ENCODE results near the genes PRR5, PHF21B and FBLN1.

DNA sequence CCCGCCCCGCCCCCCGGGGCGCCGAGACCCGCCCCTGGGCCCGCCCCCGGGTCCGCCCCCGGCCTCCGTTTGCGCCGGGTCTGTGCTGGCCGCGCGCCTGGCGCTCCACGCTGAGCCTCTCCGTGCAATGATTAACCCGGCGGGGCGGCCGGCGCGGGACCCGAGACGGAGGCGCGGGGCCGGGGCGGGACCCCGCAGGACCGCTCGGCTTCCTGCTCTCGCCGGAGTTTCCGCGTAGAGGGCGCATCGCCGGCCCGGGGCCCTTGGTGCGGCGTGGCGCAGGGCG is at the start of gene PRR5:
Gene PRR5 (plus strand): TSS at position 61 of the 286 bp plus-strand sequence.
- PRO-cap, 2 experiments, result no peak in any of the 2 experiments

GRCh38 chr22:45009379-45010285 is at the start of gene PHF21B:
TSS of gene PHF21B (minus strand) at chr22:45010005.
- PRO-cap, 2 experiments, result peak in 2 of 2 experiments; most common plus-strand start chr22:45010127 (in 1); most common minus-strand start chr22:45010052 (in 2)

DNA sequence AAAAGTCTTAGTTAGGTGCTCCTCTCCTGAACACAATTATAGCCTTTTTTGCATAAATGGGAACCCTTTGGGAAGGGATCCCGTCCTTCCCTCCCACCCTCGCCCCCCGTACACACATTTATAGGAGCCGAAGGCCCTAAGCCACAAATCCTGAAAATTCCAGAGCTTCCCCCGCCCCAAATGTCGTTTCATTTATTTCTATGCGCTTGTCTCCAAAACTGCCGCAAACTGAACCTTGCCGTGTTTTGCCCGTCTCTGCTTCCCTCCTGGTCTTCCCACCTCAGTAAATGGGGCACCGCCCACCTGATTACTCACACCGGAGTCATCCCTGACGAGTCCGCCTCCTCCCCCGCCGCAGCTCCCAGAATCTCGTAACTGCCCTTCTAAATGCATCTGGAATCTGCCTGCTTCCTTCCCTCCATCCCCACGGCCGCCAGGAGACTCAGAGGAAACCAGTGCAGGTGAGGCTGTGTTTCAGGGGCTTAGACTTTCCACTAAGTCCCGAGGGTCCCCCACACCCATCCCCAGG is 62.4 kb upstream of the PHF21B start:
- PRO-cap, 2 experiments, result no peak in any of the 2 experiments

DNA sequence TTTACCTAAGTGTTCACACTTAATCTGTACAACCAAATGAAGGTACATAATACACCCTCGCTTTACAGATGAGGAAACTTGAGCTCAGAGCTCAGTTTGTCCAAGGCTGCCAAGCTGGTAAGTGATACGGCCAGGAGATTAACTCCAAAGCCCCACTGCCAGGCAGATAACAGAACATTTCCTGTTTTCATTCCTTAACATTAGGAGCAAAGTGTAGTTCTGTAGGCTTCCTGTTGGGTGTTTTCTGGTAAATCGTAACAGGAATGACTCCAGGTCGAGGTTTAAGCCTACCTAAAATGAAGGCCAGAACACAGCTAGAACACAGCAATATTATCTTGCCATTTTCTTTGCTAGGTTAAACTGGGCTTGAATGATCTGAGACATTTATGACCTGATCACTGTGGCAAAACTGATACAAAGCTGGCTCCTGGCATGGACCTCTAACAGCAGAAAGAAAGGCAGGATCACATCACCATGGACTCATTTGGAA is 4.0 kb upstream of the NUP50 start:
- PRO-cap, 2 experiments, result no peak in any of the 2 experiments

GRCh38 chr22:45228361-45228713 is 12.4 kb downstream of the KIAA0930 start:
- PRO-cap, 2 experiments, result no peak in any of the 2 experiments

GRCh38 chr22:45317559-45318178 is 7.9 kb downstream of the FAM118A start:
- PRO-cap, 2 experiments, result peak in 1 of 2 experiments; most common minus-strand start chr22:45317841 (in 1)

- PRO-cap, 2 experiments, result no peak in any of the 2 experiments
These were observed 13.1 kb downstream of the FAM118A start for GRCh38 chr22:45322672-45323465.

DNA sequence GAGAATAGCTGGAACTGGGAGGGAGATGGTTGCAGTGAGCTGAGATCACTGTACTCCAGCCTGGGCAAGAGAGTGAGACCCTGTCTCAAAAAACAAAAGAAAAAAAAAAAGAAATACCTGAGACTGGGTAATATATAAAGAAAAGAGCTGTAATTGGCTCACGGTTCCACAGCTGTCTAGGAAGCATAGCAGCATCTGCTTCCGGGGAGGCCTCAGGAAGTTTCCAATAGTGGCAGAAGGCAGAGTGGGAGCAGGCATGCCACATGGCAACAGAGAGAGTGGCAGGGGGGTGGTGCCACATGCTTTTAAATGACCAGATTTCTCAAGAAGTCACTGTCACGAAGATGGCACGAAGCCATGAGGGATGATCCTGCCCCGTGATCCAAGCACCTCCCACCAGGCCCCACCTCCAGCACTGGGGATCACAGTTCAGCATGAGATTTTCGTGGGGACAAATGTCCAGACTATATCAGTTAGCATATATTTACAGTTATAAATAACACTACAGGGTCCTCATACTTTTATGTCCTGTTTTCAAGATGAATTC is 19.0 kb downstream of the FAM118A start:
- PRO-cap, 2 experiments, result peak in 1 of 2 experiments; most common plus-strand start position 277 of the sequence (in 1)

DNA sequence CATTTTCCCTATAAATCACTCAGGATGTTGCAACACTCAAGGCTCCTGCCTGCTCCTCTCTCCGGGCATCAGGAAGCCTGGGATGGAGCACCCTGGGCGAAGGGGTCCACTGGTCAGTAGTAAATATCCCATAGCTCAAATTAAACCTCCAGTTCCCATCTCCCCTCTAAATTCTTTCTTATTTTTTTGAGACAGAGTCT is 37.9 kb downstream of the RIBC2 start:
- PRO-cap, 2 experiments, result no peak in any of the 2 experiments

- PRO-cap, 2 experiments, result no peak in any of the 2 experiments
These were observed 33.8 kb upstream of the FBLN1 start for GRCh38 chr22:45468855-45469305.

- PRO-cap, 2 experiments, result no peak in any of the 2 experiments
These were observed 4.8 kb upstream of the FBLN1 start for GRCh38 chr22:45497894-45498347.

DNA sequence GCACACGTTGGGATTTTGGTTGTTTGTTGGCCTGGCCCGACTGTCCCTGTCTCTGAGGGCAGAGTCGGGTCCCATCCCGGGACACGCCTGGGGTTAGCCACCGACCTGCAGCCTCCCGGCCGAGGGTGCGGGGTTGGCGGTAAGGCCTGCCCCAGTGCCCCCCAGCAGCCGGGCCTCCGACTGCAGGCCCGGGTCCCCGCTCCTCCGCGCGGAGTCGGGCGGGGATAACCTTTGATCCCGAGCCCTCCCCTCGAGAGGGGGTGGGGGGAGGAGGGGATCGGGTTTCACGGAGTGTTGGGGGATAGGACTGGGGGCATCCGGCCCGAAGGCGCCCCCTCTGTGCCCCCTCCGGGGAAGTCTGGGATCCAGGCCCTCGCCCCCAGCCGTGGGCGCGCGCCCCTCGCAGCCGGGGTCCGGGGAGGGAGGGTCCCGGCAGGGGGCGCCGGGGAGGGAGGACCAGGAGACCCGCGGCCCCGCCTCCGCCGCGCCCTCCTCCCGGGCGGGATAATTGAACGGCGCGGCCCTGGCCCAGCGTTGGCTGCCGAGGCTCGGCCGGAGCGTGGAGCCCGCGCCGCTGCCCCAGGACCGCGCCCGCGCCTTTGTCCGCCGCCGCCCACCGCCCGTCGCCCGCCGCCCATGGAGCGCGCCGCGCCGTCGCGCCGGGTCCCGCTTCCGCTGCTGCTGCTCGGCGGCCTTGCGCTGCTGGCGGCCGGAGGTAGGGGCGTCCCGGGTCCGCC is at the start of gene FBLN1:
Gene FBLN1 (plus strand): TSS at position 534 of the 737 bp plus-strand sequence.
- PRO-cap, 2 experiments, result no peak in any of the 2 experiments

DNA sequence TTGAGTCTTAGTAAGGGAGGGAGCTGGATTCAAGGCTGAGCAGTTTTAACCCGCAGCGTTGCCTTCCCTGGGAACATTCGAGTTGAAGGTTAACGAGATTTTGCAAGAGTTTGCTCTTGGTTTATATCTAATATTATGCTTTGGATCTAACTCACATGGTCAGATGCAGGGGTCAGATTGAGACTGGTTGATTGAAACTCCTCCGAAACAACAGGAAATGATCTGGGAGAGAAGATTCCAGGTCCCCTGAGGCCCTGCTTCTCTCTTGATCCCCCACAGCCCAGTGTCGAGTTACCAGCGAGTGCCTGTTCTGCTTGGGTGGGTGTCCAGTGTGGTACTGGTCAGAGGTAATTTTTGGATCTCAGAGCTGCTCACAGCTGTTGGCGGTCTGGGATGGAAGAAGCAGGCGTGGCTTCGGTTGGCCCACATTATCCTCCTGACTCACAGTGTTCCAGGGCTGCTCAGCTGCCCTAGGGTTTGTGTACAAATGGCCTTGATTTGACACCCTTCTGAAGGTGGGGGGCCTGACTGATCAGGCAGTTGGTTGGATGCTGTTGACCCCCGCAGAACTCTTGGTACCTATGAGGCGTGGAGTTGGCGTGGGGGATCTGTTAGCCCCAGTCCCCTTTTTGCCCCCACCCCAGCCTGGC is 9.2 kb downstream of the FBLN1 start:
- PRO-cap, 2 experiments, result no peak in any of the 2 experiments

GRCh38 chr22:45550411-45550728 is 47.7 kb downstream of the FBLN1 start:
- PRO-cap, 2 experiments, result no peak in any of the 2 experiments

- PRO-cap, 2 experiments, result no peak in any of the 2 experiments
These were observed 48.9 kb downstream of the FBLN1 start for GRCh38 chr22:45551699-45551939.

- PRO-cap, 2 experiments, result no peak in any of the 2 experiments
These were observed 60.3 kb downstream of the FBLN1 start for GRCh38 chr22:45562755-45563561.

GRCh38 chr22:45777515-45778114 is 106.0 kb downstream of the ATXN10 start:
- PRO-cap, 2 experiments, result no peak in any of the 2 experiments

DNA sequence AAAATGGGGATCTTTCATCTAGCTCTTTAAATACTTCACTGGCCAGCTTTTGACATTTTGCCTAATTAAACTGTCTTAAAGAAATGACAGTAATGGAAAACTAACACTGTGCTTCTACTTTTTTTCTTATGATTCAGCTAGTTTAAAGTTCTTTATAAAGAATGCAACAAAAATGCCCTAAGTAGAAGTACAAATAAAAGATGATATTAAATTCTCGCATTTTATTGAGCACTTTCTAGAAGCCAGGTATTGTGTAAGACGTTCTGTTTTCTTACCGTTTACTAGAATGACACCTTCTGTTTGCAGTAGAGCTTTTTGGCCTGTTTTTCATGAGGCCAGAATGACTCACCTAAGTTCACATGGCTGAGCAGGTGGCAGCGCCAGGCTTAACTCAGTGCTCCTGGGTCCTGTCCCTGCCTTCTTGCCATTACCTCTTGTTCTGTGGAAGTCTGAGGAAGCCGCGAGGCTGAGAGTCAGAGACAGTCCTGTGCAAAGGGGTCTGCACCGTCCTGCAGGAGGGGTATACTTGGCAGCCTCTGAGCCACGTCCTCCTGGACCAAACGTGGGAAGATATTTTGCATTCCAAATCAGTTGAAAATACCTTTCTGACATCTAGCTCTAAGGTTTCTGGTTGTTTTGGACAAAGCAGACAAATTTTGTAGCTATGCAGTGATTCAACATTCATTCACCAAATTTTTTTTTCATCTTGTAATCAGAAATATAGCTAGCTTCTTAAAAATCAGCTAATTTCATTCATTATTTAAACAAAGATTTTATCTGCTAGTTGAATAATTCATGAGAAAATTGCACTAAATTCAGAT is 113.9 kb downstream of the ATXN10 start:
- PRO-cap, 2 experiments, result no peak in any of the 2 experiments

DNA sequence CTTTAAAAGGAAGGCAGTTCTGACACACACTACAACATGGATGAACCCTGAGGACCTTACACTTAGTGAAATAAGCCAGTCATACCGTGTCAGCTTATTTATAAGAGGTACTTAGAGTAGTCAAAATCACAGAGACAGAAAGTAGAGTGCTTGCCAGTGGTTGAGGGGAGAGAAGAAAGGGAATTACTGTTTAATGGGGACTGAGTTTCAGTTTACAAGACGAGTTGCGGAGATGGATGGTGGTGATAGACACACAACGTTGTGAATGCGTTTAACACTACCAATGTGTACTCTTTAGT is 146.0 kb downstream of the WNT7B start:
- PRO-cap, 2 experiments, result no peak in any of the 2 experiments

DNA sequence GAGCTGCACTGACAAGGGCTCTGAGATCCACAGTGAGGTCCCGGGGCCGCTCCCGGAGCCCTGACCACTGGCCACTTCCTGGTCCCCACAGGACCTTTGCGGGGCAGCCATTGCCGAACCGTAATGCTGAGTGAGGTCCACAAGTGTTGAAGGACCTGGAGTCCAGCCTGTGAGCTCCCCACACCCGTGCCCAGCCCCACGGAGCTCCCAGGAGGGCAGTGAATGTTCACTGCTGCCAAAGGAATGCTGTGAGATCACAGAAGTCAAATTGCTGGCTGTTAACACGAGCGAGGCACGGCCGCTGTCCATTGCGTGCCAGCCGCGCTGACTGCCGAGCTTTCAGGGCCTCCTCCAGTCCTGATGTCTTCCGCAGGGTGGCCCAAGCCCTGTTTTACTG is 70.9 kb downstream of the WNT7B start:
- PRO-cap, 2 experiments, result no peak in any of the 2 experiments

Measured in monocyte (primary cell).